Fibroblast of the aortic adventitia (primary cell): ENCODE data around the gene ORC3.

GRCh38 chr6:87151450-87152166 is 3.8 kb upstream of the ZNF292 start:
- CAGE, long polyA plus RNA = no peak

- CAGE, long polyA plus RNA = no peak
Measured at GRCh38 chr6:87212988-87213889, 57.9 kb downstream of the ZNF292 start.

DNA sequence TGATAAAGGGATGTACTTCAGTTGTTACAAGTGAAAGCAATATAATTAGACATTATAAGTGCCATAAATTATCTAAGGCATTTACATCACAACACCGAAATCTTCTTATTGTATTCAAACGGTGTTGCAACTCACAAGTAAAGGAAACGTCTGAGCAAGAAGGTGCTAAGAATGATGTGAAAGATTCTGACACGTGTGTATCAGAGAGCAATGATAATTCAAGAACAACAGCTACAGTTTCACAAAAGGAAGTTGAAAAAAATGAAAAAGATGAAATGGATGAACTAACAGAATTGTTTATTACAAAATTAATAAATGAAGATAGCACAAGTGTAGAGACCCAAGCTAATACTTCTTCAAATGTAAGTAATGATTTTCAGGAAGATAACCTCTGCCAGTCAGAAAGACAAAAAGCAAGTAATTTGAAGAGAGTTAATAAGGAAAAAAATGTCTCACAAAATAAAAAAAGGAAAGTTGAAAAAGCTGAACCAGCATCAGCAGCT is 61.5 kb upstream of the SMIM8 start:
- CAGE, long polyA plus RNA = no peak

- CAGE, long polyA plus RNA = no peak
Measured at GRCh38 chr6:87328625-87329201, 365 bp downstream of the GJB7 start.

DNA sequence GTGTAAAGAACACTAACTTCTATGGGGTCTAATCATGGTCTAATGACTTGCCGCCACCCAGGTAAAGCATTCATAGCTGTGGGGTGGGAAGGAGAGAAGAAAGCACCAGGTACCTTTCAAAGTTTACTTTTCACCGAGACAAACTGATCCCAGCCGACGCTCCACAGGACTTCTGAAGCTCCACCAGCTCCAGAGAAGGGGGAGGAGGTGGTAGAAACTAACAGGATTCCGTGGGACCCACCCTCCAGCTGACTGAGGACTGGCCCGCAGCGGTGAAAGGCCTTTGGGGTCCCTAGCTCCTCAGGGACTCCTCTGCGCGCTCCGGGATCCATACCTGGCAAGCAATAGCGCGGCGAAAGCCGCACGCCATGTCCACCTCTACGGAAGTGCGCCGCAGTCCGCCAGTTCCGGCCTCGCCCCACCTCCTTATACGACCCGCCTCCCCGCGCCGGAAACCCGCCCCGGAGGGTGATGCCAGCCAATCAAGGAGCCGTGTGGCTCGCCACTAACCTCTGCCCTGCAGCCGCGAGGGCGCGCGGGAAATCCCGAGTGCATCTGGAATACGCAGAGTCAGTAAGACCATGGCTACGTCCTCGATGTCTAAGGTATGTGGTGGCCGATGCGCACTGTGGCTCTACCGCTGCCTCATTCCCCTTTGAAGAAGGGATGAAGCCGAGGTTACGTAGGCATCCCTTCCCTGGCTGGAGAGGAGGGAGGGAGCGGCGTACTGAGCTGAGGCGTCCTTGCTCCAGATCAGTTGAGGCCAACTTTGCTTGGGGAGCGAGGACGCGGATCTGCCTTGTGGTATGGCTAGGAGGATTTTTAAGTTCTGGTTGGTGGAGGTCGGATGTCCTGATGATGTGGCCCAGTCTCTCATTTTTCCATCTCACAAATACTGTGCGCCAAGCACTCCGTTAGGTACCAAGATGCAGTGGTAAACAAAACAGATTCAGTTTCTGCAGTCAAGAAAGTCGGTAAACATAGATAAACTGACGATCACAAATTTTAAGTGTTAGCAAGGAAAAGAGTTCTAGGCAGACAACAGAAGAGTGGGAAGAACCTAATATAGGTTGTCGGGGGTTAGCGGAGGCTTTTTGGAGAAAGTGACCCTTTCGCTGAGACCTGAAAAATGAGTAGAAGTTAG is at the start of gene ORC3:
ORC3 (plus strand) TSS at position 548 of the 1,144 bp plus-strand sequence.
- CAGE, long polyA plus RNA = no peak

- CAGE, long polyA plus RNA = no peak
Measured at GRCh38 chr6:87723198-87723481, 21.1 kb upstream of the AKIRIN2 start.

- CAGE, long polyA plus RNA = no peak
Measured at GRCh38 chr6:89118854-89119233, 973 bp upstream of the SRSF12 start.

- CAGE, long polyA plus RNA = no peak
Measured at GRCh38 chr6:89321651-89322034, 6.5 kb upstream of the GABRR2 start.

GRCh38 chr6:89357023-89357992 is 4.8 kb upstream of the UBE2J1 start:
- CAGE, long polyA plus RNA = no peak

DNA sequence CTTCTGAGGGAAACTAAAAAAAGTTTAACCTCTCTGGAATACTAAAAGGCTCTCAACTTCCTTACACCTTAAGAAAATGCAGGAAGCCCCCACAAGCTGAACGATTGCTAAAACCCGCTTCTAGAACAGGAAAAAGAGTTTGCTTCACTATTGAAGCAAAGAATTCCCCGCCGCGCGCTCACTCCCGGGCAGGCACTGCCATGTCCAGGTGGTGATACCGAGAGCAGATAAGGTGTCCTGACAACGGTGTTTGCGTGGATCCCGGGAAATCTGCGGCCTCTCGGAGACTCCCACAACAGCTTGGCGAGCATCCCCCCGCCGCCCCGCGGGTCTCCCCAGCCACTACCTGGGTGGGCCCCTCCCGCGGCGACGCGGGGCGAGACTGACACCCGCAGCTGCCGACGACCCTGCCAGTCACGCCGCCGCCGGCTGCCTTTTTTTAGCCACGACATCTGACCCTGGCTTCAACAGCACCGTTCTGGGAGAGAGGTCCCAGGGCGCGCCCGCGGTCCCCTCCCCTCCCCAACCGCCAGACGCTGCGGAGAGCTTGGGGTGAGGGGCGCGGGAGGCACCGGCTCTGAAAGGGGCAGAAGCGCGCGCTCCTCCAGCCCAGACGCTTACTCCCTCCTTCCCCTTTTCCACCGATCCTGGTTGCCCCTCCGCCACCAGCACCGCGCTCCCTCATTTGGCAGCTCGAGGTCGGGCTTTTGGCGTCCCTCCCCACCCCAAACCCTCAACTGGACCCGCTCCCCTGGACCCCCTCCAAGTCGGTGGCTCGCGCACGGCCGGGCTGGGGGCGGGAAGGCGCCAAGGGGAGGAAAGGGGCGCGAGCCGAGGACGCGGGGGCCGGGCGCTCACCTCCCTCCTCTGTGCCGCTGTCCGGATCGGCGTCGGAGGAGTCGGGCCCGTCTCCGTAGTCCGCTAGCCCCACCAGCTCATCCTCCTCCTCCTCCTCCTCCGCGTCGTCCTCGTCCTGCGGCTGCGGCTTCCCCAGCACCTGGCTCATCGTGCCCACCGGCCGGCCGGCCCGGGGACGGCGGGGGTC is 763 bp downstream of the RRAGD start:
- CAGE, long polyA plus RNA = no peak

DNA sequence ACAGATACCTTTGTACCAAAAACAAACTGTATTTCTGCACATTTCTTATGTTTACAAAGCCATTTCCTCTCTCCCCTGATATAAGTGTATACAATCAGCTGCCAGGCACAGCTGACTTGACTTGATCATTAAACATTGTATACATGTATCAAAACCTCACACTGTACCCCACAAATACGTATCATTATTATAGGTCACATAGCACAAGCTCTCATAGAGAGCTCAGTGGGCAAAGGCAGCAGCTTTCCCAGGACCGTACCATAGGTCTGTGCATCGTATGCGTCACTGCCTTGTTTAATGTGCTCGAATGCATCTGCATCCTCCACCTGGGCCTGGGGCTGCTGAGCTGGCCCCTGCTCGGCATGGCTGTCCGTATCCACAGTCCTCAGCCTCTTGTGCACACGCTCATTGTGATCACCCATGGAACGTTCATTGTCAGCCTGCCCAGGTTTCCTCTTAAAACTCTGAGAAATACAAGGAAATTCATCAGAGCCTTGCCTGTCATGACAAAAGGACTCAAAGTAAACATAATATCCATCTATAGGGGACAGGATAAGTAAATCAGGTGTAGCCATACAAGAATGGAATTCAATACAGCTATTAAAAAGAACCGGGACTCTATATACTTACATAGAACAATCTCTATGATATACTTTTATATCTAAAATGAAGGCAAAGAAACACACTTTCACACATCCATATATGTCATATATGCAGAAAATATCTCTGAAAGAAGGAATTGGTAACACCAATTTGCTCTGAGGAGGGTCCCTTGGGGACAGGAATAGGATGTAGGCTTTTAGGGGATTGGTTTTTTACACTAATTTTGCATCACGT is 17.2 kb upstream of the LYRM2 start:
- CAGE, long polyA plus RNA = no peak

- CAGE, long polyA plus RNA = no peak
Measured at GRCh38 chr6:89656571-89657075, 18.1 kb upstream of the LYRM2 start.

GRCh38 chr6:89664406-89664791 is 25.9 kb upstream of the LYRM2 start:
- CAGE, long polyA plus RNA = no peak

DNA sequence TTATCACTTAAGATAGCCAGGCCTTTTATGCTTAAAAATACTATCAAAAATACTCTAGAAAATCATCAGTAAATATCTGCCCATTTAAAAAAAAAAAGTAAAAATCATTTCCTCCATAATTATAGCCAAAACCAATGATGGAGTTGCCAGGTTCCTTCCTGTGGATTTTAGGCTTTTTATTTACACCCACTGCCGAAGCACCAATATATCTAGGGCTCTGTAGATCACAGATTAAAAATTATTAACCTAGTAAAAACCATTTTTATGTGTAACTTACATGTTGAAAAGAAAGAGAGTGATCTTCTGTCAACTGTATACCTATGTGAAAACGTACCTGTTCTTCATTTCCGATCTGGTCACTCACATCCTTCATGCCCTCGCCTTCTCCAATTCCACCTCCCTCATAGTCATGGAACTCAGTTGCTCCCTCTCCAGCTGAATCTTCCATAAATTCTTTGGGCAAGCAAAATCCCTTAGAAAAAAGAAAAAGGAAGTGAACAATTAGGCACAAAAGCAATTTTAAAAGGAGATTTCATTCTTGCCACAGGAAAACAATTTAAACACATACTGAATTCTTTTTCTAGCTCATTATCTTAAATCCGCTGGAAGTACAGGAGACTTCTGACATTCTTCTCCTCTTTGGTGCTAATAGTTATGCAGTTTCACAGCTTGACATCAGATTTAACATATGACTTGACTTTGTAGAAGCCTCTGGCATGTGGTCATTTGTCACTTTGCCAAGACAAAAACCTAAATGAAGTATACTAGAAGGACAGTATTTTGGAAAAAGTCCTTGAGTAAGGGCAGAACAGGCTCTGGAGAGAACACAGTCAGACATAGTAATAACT is 29.4 kb upstream of the LYRM2 start:
- CAGE, long polyA plus RNA = no peak

- CAGE, long polyA plus RNA = no peak
Measured at GRCh38 chr6:89670816-89671329, 32.3 kb upstream of the LYRM2 start.

DNA sequence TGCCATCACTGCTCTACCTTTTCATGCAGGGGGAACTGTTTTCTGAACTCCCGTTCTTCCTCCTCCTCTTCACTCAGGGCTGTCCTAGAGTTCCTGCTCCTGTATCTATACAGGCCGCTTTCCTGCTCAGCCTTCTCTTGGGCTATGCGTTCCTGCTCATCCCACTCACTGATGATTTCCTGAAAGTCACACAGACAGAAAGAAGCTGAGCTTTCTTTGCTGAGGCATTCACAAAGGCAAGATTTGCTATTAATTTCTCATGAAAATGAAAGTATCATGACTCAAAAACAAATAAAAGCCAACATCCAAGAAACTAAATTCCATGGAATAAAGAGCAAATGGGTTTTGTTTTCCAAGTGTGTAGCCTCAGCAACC is 52.1 kb upstream of the LYRM2 start:
- CAGE, long polyA plus RNA = no peak

DNA sequence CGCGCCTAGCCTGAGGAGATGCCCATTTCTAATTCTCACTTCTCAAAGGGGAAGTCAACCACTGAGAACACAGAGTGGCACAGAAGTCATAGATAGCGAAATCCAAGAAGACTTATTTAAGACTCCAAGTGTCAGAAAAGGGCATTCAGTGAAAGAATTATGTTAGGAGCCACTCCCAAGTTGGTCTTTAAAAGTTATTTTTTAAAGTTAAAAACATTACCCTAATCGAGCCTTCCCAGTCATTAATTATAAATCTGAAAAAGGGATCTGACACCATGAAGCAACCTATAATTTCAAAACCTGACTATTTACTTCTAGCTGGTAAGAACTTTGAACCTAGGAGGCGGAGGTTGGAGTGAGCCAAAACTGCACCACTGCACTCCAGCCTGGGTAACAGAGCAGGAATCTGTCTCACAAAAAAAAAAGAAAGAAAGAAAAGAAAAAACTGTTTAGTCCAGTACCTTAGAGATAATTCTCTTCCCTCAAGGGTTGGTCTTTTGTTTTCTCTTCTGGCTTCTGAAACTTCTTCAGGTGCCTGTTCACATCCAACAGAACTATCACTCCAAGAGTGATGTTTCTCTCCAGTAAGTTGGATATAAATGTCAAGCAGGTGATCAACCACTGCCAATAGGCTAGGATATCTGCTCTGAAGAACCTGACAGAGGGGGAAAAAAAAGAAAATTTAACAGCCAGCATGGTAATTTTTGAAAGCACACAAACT is 38.5 kb downstream of the MDN1 start:
- CAGE, long polyA plus RNA = no peak

DNA sequence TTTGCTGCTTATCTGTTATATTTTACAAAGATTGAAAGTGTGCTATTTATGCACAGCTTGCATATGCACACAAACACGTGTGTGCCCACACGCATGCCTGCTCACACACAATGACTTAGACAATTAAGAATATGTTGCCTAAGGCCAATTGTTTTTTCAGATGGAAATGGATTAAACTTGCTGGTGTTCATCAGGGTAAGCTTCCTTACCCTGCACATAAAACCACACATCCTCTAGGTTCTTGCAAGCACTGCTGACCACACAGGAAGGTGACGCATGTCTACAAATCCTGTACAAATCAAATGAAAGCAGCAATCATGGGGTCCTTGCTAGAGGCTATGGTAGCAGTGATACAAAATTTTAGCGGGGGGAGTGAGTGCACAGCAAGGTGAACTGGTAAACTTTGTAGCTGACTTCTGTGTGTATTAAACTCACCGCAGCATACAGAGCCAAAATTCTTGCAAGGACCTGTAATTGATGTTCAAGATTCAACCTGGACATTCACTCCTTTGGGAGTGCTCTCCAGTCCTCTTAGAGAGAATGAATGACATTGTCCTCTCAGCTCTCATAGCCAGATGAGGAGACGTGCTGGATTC is 58.5 kb downstream of the GJA10 start:
- CAGE, long polyA plus RNA = no peak

DNA sequence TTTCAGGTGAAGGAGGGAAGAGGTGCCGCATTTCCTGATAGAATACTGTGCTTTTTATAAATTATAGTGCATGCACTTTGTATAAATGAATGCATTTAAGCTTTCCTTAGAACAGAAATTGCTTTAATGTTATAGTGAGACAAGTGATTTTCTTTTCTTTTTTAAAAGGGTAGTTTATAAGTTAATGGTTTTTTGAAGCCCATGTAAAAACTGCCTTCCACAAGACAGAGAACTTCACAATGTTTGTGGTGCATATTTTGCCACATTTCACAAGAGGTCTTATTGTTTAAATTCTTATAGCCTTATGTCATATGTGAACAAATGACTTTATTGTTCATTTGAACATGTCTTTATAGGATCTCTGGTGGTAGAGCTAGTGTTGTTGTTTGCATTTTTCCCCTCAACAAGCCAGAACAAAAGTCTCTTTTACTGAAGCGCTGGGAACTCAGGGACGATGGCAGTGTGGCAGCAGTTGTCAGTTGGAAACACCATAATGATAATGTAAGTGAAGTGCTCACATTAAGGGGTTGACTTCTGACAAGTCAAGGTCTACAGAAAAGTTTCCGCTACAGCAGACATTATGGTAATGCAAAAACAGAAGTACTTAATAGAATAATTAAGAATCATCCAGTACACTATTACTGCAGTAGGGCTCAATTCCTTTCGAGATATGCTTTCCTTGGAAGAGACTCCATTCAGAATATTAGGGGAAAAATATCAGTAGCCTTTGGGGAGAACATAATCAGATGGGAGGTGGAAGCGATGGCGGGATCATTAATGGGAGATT is 179.9 kb downstream of the GJA10 start:
- CAGE, long polyA plus RNA = no peak

- CAGE, long polyA plus RNA = no peak
Measured at GRCh38 chr6:90083862-90084485, 189.7 kb downstream of the GJA10 start.